ENCODE results near the gene CTAGE6.

DNA sequence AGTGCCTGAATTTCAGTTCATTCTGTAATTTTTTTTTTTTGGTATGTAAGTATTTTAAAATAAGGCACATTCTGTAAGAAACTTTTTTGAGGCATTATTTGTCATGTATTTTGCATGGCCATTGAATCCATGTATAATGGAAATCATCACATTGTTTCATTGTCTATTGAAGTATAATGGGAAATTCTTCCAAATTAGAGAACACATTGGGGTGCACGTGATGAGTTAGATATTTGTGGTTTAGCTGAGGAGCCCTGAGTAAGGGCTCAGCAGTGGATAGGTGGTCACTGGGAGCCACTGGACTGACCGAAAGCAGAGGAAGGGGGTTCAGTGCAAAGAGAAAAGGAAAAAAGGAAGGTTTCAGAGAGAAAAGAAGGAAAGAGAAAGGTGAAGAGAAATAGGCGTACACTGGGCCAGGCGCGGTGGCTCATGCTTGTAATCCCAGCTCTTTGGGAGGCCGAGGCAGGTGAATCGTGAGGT, 3.1 kb downstream of the TAS2R4 start:
- PRO-cap = no peak

DNA sequence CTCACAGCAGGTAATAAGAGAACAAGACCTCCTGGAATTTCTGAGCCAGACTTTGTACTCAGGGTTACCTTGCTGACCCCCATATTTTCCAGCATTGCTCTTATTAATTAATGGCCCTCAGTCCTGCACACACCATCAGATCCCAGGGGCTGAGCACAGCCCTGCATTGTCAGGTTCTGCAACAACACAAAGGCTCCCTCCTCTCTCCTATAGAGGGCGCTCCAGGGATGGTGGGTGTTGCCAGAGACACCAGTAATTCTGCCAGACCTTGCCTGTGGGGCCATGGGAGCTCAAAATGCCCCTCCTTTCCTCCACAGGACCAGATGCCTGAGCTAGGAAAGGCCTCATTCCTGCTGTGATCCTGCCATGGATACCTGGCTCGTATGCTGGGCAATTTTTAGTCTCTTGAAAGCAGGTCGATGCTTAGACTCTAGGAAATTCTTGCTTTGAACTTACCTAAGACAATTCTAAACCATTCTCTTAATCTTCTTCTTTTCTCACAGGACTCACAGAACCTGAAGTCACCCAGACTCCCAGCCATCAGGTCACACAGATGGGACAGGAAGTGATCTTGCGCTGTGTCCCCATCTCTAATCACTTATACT, 42.9 kb upstream of the PRSS58 start:
- PRO-cap = no peak

DNA sequence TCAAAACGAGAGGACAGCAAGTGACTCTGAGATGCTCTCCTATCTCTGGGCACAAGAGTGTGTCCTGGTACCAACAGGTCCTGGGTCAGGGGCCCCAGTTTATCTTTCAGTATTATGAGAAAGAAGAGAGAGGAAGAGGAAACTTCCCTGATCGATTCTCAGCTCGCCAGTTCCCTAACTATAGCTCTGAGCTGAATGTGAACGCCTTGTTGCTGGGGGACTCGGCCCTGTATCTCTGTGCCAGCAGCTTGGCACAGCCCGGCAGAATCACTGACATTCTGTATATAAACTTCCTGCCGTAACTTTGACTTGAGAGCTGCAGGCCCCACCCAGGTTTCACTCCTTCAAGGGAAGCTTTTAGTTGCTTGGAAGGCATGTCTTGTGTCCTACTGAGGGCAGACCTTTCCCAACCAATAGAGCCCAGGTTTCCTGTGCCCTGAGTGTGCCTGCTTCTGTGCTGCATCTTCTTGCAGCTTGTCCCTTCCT, 225.0 kb upstream of the PRSS58 start:
- PRO-cap = no peak

DNA sequence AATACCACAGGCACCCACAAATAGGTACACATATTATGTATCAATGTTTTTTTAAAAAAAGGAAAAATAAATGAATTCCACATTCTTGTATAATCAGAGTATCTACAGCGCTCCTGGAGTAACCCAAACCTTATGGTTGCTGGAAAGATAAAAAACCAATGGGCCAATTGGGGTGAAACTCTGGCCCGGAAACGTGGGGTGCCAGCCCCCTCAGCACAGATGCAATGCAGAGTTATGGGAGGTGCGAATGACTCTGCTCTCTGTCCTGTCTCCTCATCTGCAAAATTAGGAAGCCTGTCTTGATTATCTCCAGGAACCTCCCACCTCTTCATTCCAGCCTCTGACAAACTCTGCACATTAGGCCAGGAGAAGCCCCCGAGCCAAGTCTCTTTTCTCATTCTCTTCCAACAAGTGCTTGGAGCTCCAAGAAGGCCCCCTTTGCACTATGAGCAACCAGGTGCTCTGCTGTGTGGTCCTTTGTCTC, 130.6 kb upstream of the PRSS1 start:
- PRO-cap = no peak

- PRO-cap = no peak
Measured at GRCh38 chr7:142641407-142641978, 107.8 kb upstream of the PRSS1 start.

DNA sequence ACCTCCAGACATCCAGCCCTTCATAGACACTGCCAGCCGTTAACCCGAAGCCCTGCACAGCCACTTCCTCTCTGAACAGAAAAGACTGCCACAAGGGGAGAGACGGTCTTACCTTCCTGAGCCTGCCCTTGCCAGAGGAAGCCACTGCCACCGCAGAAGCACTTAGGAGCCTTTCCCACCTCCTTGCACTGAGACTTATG, 31.8 kb upstream of the PRSS1 start:
- PRO-cap = no peak

GRCh38 chr7:142784699-142785190, 14.0 kb downstream of the PRSS2 start:
- PRO-cap = no peak

DNA sequence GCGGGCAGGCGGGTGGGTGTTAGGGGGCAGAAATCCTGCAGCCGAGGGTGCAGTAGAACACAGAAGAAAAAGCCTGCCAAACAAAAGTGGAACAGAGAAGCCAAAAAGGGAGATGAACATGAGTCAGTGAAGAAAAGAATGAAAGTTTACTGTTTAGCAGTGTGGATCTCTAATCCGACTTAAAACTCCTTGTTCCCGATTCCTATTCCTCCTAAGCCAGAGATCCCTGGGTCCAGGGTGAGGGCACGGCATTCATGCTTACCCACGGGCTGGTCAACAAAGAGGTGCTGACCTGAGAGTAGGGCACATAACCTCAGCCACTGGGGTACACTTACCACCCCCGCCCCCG, 27.1 kb downstream of the PRSS2 start:
- PRO-cap = bidirectional peak, plus-strand start outside the sequence, minus-strand start at position 278 of the sequence

- PRO-cap = bidirectional peak, plus-strand start at chr7:142808612, minus-strand start at chr7:142808409; bidirectional peak, plus-strand start at chr7:142809116, minus-strand start at chr7:142808885
Measured at GRCh38 chr7:142808235-142809203, 37.7 kb downstream of the PRSS2 start.

DNA sequence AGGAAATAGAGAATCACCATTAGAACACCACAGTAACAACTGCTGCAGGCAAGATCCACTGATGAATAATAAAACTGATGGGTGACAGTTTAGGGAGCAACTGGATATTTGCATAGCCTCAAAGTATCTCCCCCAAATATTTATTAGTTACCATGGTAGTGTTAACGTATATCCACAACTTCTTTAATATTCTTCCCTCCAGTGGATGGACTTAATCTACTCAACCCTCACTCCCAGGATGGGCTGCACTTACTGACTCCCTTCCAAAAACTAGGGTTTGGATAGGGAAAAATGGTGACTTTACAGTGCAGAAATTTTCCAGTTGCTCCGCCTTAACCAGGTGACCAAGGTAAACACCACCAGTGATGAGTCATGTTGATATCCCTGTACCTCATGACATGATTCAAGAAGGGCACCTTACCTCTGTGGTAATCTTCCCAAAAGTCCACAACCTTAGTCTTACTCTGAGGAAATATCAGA, 3.6 kb upstream of the GSTK1 start:
- PRO-cap = unidirectional peak, minus-strand start at position 67 of the sequence

DNA sequence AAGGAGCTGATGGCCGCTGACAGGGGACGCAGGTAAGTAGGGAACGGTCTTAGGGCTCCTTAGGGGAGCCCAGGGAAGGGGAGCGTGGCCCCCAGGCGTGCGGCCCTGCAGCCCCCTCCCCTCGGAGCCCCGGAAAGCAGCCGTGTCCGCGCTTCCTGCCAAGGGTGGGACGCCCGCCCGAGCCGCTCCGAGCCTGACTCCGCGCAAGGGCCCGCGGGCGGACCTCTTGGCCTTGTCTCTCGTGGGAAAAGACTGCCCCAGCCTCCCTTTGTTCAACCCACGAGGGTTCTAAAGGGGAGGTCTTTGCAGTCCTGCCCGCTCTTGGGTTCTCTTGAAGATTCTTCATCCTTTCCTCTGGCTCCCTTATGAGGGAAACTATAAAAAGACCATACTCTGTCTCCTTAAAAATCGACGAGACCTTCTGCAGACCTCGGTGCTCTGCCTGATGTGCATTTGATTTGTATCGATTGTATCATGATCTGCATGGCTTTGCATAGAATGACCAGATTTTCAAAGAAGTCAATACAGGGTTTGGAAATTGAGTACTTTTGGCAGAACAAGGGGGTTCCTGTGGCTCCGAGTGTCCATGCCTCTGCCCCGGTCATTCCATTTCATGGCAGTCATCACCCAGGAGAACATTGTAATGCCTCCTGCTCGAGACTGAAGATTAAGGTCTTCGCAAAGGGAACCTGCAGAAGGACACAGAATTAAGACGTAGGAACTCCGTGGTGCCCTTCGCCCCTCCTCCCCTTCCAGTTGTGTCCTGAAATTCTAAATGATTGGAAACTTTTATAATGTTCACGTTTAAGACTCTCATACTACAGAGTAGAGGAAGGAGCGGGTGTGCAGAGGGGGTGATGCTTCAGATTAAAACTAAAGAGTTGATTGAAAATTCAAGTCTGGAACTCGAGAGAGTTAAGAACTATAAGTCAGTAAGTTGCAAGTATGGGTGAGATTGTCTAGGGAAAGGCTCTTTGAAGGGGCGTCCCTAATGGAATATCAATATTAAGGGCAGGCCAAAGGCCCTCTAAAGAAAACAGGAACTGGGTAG, 672 bp downstream of the CASP2 start:
- PRO-cap = bidirectional peak, plus-strand start at position 303 of the sequence, minus-strand start at position 251 of the sequence; unidirectional peak, minus-strand start at position 645 of the sequence

DNA sequence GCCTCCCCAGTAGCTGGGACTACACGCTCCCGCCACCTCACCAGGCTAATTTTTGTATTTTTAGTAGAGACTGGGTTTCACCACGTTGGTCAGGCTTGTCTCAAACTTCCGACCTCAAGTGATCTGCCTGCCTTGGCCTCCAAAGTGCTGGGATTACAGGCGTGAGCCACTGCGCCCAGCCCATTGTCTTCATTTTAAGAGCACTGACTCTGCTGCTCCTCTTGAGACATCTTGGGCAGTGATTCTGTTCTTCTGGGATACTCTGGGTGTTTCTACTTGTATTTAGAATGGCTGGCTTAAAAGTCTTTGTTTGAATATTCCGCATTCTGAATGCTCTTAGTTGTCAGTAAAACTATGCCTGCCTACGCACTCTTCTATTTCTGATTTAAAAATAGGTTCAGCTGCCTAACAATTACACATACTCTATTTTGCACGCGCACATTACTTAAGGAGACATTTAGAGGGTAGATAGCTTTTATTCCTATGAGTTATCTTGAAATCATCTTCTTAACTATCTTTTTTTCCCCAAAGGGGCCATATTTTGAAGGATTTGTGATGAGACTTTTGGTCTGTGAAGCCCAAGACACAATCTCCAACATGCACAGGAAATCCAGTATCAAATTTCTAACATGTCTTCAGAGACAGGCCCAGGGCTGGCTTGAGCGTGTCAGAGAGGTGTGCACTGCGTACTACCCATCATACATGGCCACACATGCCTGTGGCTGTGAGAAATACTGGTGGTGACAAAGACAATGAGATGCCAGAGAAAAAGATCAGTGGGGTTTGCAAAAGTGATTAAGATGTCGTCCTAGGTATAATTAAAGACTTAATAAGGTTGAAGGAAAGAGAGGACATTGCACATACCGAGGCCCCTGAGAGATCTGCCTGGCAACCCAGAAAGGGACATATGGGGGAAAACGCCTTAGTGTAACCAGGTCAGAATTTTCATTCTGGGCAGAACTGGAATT, 2.2 kb upstream of the ZYX start:
- PRO-cap = no peak

- PRO-cap = no peak
Measured at GRCh38 chr7:143380221-143380854, 807 bp upstream of the ZYX start.

DNA sequence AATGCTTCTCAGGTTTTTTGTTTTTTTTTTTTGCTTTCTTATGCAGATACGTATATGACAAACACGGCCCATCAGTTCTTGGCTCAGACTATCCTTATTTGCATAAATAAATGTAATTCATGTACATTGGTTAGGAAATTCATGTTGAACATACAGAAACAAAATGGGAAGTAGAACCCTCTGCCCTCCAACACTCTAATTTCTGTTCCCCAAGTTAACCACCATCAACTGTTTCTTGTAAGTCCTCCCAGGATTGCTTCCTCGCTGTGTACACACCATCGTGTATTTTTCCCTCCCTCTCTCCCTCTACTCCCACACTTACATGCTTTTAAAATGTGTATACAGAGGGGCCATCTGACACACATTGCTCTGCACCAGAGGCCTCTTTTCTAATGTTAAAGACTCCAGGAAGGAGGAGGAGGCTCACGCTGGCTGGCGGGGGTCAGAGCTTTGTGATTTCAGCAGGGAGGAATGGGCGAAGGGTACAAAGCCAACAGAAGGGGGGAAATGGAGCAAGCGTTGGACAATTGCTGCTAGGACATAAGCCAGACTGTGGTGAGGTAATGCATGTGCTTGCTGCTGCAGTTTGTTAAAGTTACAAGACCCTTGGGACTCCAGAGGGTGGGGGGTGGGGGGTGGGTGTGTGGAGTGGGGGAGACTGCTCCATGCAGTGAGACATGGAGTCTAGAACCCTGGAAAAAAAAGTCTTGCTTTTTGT, 1.9 kb upstream of the EPHA1 start:
- PRO-cap = no peak

DNA sequence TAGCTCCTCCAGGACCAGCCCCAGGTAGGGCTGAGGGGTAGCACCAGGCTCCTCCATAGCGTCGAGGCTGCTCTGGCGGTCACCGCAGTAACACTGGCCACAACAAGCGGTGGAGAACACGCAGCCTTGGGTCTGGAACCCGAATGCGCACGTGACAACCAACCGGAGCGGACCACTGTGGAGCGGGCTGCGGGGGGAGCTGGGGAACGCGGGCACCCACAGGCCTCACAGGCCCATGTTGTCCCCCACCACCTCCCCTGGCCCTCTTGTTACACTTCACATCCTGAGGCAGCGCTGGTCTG, at the start of gene CTAGE6:
TSS of gene CTAGE6 (minus strand) at position 95 of the 302 bp plus-strand sequence.
- PRO-cap = no peak

GRCh38 chr7:144256097-144256663, 8.4 kb downstream of the OR2A7 start:
- PRO-cap = no peak

- PRO-cap = no peak
Measured at GRCh38 chr7:144836274-144836496, 332 bp upstream of the TPK1 start.

DNA sequence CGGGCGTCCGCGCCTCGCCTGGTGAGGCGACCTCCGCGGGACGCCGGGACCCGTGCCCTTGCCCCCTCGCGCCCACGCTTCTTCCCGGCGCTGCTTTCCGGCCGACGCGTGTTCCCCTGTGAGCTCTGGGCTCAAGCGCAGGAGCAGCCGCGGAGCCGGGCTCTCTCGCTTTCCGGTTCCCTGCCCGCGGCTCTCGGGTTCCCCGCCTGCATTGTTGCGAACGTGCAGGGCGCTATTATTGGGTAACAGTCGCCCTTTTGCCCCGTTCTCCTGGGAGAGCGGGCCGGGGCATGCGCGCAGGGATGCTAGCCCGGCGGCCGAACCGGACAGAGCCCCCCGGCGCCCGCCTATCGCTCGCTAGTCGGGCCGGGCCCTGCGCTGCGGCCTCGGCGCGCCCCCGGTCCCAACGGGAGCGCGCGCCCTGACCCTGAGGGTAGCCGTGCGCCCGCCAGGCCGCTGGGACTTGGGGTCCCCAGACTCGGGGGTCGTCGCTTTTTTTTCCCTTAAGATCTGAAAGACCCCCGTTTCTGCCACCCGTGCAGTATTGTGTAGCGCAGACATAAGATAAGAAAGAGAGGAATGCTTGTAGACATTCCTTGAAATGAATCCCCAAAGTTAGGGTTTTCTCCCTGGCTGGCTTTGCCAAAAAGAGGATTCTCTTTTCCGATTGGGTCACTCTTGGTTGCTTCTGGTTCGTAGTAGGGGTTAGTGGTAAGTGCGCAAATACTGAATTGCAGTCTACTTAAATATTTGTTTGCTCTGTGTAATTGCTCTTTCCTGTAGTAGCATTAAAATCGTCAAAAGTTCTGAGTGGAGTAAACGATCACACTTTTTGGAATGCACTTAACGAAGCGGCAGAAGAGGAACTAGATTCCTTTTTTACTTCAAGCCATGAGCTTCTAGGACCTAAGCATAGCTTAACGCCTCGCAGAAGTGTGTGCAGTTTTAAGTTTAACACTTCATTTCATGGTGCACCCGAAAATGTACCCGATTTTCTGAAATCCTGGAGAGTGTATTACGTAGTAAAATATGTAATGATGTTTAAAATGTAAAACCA, 1.0 kb downstream of the CUL1 start:
- PRO-cap = bidirectional peak, plus-strand start at position 265 of the sequence, minus-strand start at position 127 of the sequence

- PRO-cap = no peak
Measured at GRCh38 chr7:148715778-148716510, 17.2 kb downstream of the CUL1 start.

DNA sequence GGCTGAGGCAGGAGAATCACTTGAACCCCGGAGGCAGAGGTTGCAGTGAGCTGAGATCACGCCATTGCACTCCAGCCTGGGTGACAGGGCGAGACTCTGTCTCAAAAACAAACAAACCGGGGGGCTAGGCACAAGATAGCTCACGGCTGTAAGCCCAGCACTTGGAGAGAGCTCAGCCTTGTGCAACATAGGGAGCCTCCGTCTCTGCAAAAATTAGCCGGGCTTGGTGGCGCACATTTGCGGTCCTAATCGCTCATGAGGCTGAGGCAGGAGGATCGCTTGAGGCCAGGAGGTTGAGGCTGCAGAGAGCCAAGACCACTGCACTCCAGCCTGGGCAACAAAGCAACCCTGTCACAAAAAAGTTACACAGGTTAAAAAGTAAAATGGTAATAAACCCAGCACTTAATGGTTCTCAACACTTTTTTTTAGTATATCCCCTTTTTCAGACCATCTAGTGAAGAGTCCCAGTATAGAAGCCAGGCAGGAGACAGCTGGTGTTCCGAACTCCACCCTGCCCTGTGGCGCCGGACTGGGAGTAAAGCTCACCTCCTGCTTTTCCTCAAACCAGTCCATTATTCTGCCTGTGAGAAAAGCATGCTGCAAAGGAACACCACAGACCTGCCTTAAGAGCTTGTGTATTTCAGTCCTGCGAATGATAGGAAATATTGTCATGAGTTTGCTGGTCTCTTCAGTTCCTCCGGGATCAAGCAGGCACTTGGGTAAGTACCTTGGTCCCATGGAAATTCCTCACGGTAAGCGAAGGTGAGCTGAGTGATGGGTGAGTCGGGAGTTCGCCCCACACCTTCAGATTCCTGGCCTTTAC, 81.1 kb downstream of the EZH2 start:
- PRO-cap = no peak